ENCODE measurements around a stretch of chr7.

DNA sequence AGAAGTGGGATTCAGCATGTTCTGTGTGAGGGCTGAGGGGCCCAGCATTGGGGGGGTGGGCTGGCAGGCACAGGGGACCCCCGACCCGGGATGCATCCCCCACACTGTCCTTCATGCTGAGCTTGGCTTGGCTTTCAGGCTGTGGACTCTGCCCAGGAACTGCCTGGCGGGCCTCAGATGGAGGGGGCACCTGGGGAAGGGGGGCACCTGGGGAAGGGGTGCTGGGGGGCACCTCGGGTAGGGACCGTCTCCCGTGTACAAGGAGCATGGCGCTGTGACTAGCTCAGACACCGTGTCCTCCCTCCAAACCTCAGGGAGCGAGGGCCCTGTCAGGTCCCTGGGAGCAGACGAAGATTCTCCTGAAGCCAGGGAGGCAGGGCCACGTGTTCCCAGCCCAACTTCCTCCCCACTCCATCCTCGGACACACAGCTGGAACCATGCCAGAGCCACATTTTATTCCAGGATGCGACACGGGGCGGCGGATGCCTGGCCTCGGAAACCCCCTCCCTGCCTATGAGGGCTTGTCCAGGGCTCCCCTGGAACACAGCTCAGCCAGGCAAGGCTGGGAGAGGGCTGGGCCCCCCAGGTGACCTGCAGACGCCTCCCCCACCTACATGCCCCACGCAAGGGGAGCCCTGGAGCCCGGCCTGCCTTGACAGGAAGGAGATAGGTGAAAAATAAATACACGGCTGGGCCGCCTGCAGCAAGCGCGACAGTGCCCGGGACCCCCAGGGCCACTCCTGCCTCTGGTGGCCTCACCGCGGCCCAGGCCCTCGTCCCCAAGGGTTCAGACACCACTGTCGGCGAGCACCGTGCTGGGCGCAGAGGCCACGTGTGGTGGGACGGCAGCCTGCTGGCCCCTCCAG, 21.3 kb downstream of the GET4 start:
- RAMPAGE, total RNA = no peak

DNA sequence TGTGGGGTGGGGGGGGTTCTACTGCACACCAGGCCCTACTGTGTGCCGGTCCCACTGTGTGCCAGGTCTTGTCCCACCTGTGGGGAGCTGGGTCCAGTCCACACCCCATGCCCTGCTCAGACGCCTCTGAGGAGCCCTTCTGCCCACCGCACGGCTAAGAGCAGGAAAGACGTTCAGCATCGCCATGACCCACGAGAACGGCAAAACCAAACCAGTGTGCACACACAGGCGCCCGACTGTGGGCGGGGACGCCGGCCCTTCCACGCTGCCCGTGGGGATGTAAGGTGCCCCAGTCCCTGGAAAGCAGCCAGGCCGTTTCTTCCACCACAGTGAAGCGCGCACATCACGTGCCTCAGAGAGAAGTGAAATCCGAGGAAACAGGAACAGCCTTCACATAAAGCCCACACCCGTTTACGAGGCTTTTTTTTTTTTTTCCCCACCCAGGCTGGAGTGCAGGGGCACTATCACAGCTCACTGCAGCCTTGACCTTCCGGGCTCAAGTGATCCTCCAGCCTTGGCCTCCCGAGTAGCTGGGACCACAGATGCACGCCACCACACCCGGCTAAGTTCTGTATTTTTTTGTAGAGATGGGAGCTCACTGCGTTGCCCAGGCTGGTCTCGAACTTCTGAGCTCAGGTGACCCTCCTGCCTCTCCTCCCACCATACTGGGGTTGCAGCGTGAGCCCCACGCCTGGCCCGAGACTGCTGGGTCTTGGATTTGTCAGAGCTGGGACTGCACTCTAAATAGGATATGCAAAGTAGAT, 33.7 kb downstream of the GET4 start:
- RAMPAGE, total RNA = no peak

DNA sequence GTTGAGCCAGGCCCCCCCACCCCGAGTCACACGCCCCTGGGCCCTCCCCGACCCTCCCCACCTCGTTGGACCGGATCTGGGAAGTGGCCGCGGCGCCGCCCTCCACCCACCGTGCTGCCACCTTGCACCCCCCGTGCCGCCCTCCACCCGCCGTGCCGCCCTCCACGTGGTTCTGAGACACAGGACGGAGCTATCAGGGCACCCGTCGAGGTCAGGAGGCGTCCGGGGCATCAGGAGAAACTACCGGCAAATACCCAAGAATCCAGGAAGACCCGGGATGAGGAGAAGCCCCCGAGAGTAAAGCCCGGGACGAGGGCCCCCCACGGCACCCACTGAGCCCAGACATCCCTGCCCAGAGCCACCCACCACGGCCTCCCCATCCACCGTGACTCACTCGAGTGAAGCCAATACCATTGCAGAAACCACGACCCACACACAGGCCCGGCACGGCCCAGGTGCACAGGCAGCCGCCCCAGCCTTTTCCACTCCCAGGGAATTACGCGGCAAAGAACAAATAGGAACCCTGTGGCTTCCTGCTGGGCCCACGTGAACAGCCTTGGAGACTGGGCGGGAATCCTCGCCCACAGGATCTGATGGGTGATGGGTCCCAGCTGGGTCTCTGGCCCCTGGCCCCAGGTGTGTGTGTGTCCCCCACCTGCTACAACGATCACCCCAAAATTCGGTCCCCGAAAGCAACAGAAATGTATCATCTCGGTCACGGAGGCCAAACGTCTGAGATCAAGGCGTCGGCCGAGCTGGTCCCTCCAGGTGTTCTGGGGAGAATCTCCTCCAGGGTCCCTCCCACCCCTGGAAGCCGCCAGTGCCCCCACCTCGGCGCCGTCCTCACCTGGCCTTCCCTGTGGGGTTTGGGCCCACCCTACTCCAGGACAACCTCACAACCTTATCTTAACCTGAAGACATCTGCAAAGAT, 33.8 kb downstream of the ADAP1 start:
- RAMPAGE, total RNA = no peak

DNA sequence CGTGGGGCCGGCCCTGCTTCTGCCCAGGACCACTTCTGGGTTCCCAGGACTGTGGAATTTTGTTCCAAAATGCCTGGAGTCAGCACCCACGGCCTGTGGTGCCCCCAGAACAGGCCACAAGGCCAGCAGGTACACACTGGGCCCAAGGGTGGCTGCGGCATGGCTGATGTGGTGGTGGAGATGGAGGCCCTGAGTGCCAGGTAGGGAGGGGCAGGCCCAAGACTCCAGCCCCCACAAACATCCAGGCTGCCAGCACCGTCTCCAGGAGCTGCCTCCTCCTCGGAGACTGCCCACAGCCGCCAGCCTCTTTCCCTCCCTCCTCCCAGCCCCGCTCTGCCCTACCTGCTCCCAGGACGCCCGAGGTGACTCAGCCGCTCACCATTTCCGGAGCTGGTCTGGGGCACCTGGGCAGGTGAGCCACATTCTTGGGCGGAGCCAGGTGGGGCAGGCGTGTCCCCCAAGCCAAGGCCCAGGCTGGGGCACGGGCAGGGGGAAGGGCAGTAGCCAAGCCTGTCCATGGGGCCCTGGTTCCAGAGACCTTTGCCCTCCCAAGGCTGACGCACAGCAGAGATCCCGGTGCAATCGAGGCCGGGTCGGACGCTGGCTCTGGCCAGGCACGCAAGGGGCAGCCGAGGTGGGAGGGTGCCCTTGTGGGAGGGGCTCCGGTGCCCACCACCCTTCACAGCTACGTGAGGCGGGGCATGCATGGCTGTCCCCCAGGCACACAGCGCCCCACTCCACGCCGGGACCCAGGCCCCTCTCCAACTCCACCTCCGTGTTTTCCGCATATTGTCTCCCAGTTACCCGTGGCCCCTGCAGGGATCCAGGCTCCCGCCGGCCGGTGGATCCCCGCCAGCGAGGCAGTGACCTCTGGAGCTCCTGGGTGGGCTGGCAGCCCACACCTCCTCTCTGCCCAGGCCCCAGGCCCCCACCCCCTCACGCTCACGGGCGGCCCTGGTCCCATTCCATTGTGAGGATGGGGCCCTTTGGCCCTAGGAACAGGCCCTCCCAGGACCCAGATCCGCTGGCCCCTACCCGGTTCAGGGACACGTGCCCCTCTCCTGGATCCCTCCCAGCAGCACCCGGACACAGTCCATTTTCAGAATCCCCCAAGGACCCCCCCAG, 8.7 kb downstream of the ADAP1 start:
- RAMPAGE, total RNA = no peak

DNA sequence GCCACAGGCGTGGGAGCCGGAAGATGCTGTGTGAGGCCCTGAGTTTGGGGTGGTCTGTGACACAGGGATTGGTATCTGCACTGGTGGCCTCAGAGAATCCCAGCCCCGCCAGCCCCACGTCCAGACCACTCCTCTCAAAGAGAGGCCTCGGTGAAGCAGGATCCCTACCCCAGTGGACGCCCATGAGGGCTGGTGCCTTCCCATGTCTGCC, 8.1 kb upstream of the ADAP1 start:
- RAMPAGE, total RNA = no peak

DNA sequence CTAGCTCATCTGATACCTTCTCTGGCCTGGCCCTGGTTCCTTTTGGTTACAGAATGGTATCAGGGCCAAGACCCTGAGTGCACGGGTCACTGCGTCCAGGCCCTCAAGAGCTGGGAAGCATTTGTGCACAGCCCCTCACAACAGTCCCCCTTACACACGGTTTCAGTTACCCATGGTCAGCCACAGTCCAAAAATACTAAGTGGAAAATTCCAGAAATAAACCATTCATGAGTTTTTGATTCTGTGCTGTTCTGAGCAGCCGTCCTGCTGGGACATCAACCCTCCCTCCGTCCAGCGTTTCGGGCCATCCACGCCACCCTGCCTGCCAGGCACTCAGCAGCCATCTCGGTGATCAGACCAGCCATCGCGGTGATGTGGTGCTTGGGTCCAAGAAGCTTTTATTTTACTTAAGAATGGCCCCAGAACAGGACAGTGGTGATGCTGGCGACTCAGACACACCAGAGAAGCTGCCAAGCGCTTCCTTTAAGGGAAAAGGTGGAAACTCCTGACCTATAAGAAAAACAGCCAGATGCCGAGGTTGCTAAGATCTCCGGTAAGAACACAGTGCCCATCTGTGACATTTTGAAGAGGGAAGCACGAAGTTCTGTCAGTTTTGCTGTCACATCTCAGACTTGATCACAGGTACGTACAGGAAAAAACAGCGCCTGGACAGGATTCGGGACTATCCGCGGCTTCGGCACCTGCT, 8.6 kb downstream of the COX19 start:
- RAMPAGE, total RNA = no peak

DNA sequence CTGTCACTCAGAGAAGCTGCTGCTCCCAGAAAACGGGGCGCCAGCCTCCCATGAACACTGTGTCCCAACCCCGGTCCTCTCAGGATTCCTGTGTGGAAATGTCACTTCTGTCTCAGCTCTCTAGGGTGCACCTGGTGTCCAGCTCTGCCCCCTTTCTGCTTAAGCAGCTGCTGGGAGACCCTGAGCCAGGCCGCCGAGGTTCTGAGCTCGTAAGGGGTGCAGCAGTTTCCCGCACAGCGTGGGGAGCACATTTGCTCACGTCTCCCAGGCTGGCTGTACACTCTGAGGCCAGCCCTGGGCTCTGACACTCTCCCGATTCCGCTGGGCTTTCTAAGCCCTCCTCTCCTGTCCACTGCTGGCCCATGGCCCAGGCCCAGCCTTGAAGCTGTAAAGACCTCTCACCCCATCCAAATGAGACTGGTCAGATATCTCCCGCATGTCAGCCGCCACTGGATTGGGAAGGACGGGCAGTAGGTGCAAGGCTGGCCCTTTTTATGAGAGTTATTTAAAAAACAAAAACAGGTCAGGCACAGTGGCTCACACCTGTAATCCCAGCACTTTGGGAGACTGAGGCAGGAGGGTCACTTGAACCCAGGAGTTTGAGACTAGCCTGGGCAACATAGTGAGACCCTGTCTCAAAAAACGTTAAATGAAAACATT, 7.0 kb downstream of the GPR146 start:
- RAMPAGE, total RNA = no peak

DNA sequence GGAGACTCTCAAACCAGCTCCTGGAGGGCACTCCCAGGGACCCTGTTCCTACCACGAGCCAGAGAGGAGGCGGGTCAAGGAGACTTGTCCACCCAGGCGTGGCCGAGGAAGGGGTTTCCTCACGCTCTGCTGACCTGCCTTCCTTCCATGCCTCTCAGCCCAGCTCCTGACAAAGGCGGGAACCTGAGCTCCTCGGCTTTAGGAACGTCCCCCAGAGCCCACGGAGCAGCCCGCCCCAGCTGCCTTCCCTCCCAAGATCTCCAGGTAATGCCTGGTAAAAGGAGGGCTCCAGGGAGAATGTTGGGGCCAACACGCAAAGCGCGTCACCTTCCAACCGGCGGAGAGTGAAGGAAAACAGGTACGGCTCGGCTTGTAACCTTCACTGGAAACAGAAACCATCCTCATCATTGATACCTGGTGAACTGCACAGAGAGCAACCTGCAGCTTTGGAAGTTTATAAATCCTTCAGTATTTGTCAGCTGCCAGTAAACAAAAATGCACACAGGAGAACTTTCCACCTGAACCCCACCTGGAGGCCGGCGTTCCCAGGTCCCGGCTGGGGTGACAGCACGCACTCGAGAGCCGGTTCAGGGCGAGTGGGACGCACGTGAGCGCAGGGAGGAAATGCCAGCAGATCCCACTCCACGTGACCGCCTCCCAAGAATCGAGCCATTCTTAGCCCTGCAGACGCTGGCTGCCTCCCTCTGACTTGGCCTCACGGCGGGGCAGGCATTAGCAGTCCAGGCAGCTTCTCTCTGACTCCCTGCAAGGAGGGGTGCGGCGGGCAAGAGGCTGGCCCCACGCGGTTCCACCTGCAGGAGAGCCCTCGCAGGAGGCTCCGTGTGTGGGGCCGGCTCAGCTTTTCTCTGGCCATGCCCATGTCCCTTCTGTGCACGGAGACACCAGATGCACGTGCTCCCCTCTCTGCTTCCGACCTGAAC, 9.8 kb downstream of the GPR146 start:
- RAMPAGE, total RNA = no peak

- RAMPAGE, total RNA = no peak
Observed at GRCh38 chr7:1054893-1055512, 10.7 kb downstream of the GPR146 start.

DNA sequence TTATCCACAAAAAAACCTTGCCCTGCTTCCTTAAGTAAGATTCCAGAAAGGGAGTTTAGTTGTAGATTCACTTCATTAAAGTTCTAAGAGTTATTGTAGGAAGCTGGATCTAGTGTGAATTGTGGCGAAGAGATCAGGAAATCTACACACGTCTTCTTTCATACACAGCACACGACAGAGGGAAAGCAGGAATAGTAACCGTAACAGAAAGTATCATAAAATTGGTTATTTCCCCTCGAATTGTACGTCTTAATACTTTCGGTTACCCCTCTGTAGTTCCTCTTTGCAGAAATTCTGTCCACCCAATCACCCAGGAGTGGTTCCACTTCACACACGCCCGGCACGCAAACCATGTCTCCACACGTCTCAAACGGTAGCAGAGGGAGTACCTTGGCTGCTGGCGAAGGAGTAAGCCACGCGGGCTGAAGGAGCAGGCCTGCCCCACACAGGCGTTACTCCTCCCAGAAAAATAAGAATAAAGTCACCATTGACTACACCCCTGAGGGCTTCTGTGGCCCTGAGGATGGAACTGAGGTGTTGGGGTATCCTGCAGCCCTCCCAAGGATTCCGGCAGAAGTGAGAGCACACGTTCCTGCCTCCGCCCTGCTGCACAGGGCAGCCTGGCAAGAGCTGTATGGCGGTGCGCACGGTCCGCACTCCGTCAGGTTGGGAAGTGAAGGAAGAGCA, 17.9 kb downstream of the GPR146 start:
- RAMPAGE, total RNA = no peak

DNA sequence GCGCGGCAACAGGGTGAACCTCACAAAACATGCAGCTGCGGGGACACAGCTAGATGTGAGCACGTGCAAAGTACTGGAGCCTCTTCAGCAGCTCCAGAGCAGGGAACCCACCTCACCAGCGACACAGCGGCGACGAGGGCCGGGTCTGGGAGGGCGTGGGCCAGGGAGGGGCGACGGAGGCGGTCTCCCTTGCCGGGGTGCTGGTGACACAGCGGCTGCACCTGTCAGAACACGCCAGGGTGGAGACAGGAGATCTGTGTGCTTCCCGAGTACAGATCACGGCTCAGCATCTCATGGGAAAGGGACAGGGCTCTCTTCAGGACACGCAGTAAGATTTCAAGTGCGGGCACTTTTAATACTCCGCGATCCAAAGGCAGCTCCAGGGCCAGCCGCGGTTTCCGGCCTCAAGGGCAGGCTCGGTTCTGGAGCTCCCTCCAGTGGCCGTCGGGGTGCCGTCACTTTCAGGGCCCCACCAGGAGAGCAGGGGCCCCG, 21.2 kb downstream of the GPR146 start:
- RAMPAGE, total RNA = no peak

DNA sequence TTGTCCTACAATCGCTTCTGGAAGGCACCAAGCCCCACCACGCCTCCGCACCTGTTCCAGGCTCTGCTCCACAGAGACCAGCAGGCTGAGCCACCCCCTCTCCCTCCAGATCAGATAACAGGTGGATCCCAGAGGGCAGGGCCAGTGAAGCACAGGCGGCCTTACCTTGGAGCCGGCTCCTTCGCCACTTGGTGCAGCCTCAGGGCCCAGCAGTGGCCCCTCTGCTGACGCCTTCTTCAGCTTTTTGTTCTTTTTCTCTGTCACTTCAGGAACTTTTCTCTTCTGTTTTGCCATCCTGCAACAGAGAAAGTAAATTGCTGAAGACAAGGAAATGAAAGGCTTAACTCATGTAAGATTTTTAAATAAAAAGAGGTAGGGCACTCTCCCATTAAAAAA, 11.0 kb downstream of the C7orf50 start:
- RAMPAGE, total RNA = no peak

DNA sequence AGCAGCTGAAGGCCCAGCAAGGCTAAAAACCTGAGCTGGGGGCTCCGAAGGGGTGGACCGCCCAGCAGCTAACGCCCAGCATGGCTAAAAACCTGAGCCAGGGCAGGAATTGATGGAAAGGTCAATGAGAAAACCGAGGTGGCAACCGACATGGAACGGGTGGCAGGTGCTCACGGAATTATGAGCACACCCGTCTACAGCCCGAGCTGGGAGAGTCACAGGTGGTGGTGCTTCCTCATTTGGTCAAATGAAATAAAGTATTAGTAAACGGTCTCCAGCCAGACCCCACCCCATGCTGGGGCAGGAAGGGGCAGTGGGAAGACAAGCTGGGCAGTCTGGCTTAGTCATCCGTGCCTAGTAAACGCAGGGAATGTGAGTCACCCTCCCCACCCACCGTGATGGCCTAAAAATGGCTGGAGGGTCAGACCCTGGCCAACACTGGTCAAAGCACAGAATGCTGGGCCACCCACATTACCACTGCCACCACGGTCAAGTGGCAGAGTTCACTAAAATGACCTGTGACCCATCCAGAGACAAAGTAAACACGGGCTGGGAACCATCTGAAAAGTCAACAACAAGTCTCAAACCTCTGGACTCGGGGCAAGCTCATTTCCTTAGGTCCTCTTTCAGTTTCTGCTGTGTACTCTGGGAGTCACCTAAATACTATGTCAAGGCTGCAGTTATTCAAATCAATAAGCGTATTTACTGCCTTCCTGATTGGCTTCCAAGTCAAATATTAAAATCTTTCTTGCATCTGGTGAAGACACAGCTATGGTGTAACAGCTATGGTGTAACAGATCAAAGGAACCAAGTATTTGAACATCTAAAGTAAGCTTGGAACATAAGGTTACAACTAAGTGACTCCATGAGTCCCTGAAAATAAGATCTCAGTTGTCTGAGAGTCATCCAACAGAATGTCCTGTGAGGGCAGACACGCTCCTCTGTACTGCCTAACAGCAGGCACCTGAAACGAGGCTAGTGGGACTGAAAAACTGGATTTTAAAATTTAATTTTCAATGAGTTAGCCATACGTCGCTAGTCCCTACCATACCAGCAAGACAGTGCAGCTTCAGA, 3.1 kb downstream of the ZFAND2A start:
- RAMPAGE, total RNA = no peak

GRCh38 chr7:1230793-1231797, 1.6 kb upstream of the UNCX start:
- RAMPAGE, total RNA = no peak

DNA sequence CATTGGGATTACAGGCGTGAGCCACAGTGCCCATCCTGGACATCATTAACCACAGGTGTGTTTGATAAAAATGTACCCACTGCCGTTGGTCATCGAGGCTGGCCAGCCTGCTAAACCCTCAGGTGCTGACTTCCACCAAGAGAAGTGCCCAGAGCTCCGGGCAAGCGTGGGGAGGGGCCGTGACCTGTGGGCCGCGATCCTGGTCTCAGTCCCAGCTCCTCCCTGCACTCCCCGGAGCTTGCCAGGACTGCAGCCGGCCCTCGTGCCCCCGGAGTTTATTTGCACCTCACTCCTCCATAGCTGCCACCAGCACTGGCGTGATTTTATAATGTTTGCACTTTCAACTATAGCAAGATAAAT, 30.7 kb downstream of the UNCX start:
- RAMPAGE, total RNA = no peak

- RAMPAGE, total RNA = no peak
Observed at GRCh38 chr7:1448495-1449193, 10.6 kb downstream of the MICALL2 start.

DNA sequence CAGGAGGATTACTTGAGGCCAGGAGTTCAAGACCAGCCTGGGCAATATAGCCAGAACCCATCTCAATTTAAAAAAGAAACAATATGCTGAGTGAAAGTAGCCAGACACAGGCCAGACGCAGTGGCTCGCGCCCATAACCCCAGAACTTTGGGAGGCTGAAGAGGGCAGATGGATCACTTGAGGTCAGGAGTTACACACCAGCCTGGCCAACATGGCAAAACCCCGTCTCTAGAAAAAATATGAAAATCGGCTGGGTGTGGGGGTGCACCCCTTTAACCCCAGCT, 3.1 kb downstream of the MICALL2 start:
- RAMPAGE, total RNA = no peak

- RAMPAGE, total RNA = no peak
Observed at GRCh38 chr7:1523865-1524473, 6.5 kb upstream of the MAFK start.

GRCh38 chr7:1533031-1533600, 2.6 kb downstream of the MAFK start:
- RAMPAGE, total RNA = no peak

DNA sequence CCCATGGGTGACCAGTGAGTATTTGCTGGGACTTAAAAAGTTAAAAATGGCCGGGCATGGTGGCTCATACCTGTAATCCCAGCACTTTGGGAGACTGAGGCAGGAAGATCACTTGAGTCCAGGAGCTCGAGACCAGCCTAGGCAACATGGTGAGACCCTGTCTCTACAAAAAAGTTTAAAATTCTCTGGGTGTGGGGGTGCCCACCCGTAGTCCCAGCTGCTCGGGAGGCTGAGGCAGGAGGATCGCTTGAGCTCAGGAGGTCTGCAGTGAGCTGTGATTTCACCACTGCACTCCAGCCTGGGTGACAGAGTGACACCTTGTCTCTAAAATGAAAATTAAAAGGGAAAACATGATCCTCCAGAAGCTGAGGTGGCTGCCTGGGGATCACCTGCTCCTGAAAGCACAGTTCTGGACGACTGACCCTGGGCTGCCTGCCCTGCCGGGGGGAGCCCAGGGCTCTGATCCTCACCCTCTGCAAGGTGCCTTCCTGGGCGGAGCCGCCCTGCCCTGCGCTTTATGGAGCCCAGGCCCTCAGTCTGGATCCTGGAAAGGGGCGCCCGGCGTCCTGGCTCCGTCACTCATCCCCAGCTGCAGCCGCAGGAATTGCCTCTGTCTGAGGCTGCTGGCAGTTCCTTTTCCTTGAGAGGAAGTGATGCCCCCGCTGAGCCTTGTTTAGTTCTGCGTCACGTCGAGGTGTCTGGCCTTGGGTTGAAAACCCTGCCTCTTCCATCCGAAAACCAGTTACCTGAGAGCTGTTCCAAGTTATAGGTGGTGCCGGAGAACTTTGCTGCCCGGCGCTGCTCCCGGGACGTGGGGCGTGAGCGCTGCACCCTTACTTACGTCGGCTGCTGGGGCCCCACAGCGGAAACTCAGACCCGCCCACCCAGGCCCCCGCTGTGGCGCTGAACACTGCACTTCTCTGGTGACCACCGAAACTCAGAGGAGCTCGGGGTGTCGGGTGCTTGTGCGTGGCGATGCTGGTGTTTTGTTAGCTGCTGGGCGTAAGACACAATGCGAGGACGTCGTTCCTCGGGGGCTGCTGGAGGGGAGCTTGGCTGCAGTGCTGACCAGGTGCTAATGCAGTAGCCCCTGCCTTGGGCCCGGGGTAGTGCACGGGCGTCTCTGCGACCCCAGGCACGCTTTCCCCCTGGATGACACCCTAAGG, 5.2 kb downstream of the MAFK start:
- RAMPAGE, total RNA = no peak

Measured in foreskin keratinocyte (primary cell).